NCI-H460 (cell line): ENCODE data around the genes OR4N2, OR4K5 and OR11H6.

DNA sequence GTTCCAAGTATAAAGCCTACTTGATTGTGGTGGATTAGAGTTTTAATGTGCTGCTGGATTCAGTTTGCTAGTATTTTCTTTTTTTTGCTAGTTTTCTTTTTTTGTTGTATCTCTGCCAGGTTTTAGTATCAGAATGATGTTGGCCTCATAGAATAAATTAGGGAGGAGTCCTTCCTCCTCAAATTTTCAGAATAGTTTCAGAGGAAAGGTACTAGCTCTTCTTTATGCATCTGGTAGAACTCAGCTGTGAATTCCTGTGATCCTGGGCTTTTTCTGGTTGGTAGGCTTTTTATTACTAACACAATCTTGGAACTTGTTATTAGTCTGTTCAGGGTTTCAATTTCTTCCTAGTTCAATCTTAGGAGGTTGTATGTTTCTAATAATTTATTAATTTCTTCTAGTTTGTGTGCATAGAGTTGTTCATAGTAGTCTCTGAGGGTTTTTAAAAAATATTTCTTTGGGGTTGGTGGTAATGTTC is at the start of gene OR4N2:
OR4N2 (plus strand) TSS at position 202 of the 478 bp plus-strand sequence.
RAMPAGE:
- cytosol, long total RNA: no peak
- long total RNA: no peak
- nucleus, long total RNA: no peak

RAMPAGE:
- cytosol, long total RNA: no peak
- long total RNA: no peak
- nucleus, long total RNA: no peak
These were observed at the start of gene OR4K5 for GRCh38 chr14:19920454-19920832. TSS of gene OR4K5 (plus strand) at chr14:19920607.

RAMPAGE:
- cytosol, long total RNA: no peak
- long total RNA: no peak
- nucleus, long total RNA: no peak
These were observed at the start of gene OR11H6 for GRCh38 chr14:20223549-20223785. TSS of gene OR11H6 (plus strand) at chr14:20223710.

RAMPAGE:
- cytosol, long total RNA: no peak
- long total RNA: no peak
- nucleus, long total RNA: no peak
These were observed 411 bp upstream of the TEP1 start for GRCh38 chr14:20413724-20414100.

DNA sequence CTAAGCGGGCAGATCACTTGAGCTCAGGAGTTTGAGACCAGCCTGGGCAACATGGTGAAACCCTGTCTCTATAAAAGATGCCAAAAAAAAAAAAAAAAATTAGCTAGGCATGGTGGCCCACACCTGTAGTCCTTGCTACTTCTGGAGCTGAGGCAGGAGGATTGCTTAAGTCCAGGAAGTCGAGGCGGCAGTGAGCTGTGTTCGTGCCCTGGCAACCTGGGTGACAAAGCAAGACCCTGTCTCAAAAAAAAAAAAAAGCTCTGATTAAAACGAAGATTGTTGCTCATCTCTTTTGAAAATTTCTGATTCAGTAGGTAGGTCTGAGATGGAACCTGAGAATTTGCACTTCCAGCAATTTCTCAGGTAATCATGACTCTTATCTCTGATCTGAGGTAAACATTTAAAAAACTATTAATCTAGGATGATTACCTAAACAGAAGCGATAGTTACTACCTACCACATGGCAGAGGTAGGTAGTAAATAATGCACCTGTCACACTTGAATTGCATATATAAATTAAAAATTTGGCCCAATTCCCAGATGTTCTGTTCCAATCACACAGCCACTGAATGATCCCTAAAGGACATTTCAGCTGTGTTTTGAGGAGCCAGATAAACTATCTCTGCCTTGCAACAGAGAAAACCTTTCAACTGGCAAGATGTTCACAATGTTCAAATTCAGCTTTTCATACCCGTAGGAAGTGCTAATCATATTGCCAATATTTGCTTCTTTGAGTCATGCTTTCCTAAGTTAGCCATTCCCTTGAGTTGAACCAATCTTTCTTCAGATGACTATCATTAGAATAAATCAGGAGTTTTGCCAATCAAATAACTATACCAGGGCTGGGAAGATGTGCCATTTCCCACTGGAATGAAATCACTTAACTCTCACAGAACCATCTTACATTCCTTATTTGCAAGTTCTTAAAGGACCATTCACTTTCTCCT is 4.2 kb upstream of the TEP1 start:
RAMPAGE:
- cytosol, long total RNA: no peak
- long total RNA: no peak
- nucleus, long total RNA: no peak

RAMPAGE:
- cytosol, long total RNA: no peak
- long total RNA: no peak
- nucleus, long total RNA: no peak
These were observed 18.6 kb downstream of the OR6S1 start for GRCh38 chr14:20622902-20623190.

RAMPAGE:
- cytosol, long total RNA: no peak
- long total RNA: no peak
- nucleus, long total RNA: no peak
These were observed 2.1 kb upstream of the ANG start for GRCh38 chr14:20686451-20686930.

GRCh38 chr14:20714587-20715404 is 26.2 kb downstream of the ANG start:
RAMPAGE:
- cytosol, long total RNA: no peak
- long total RNA: no peak
- nucleus, long total RNA: no peak

GRCh38 chr14:20781602-20782808 is 937 bp downstream of the RNASE6 start:
RAMPAGE:
- cytosol, long total RNA: no peak
- long total RNA: no peak
- nucleus, long total RNA: no peak

DNA sequence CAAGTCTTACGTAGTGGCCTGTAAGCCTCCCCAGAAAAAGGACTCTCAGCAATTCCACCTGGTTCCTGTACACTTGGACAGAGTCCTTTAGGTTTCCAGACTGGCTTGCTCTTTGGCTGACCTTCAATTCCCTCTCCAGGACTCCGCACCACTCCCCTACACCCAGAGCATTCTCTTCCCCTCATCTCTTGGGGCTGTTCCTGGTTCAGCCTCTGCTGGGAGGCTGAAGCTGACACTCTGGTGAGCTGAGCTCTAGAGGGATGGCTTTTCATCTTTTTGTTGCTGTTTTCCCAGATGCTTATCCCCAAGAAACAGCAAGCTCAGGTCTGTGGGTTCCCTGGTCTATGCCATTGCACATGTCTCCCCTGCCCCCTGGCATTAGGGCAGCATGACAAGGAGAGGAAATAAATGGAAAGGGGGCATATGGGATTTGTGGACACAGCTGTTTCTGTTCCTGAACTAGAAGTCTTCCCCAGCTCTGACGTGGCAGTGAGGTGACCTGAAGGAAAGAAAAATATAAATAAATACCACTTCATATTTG is 1.3 kb downstream of the RNASE7 start:
RAMPAGE:
- cytosol, long total RNA: no peak
- long total RNA: no peak
- nucleus, long total RNA: no peak

GRCh38 chr14:21092256-21093299 is 5.9 kb downstream of the ZNF219 start:
RAMPAGE:
- cytosol, long total RNA: no peak
- long total RNA: no peak
- nucleus, long total RNA: no peak

DNA sequence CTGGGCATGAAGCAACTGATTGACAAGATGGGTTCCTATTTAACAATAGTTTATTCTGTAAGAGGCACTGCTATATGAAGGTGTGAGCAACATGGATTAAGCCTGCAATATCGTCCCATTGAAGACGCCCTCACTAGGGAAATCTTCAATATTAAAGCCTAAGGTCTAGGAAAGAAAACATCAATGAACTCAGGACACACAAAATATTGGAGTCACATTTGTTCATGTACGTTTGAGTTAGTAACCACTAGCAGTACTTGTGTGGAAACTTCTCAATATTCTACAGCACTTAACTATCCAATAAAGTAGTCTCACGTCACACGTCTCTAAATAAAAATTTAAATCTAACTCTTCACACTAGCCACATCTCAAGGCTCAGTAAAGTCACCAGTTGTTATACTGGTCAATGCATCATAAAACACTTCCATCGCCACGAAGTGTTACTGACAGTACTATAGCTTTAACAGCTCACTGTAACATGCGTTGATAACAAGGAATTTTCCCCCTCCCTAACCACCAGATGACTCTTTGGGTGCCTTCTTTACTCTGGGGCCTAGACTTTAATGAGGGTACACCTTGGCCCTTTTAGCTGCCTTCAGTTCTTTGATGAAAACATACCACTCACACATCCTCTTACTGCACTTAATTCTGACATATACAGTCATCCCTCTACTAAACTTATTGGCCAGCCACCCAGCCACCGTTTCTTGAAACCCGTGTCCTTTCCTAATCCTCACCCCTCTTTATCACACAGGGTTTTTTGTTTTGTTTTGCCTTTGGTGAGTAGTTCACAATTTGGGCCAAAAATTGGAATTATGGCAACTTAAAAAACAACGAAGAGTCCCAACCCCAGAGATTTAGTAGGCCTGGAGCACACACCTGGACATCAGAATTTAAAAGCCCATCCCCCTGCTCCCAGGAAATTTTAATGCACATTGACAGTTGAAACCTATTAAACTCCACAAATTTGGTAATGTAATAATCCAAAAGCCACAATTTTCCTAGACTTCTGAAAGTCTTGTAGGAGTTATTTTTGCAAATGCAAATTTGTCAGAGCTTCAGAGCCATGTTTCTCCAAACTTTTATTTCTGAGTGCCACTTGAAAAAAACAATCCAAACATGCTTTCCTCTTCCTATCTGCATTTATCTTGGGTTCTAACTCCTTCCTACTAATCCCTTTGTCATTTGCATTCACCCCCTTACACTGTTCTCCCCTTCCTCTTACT is 50.3 kb upstream of the OR5AU1 start:
RAMPAGE:
- cytosol, long total RNA: no peak
- long total RNA: no peak
- nucleus, long total RNA: no peak

DNA sequence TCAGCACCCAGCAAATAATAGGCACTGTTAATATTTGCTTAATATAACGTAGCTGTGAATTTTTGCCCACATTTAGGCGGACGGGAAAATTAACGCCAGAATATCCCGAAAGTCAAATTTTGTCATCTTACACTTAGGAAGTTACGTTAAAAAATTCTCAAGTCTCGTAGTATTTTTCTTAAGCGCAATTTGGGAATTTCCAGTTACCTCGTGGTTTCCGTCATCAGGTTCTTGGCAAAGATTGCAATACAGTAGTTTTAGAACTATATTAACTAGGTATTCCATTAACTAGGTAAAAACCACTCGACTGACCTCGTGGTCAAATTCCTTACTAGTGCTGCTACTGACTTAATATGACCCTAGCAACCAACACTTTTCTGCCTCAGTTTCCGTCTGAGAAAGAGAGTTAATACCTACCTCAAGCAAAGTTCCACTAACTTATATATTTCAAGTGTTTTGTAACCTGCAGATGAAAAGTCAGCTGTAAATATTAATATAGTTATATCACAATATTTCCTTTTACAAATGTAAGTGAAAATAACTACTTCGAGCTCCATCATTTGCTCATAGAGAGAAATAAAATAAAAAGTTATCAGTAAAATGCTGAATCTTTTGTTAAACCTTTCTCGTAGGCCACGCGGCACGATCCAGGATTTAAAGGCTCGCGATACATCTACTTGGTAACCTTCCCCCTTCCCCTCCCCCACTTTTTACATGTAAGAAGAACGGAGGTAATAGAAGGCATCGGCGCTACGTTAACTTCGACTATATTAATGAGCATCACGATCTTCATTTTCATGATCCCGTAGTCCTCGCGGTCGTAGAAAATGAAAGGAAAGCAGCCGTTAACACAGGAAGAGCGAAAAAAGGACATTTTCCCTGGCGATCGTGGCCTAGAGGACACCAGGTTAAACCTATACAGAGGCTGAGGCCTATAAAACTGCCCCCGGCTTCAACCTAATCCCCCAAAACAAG is 749 bp downstream of the HNRNPC start:
RAMPAGE:
- cytosol, long total RNA: no peak
- long total RNA: no peak
- nucleus, long total RNA: no peak

GRCh38 chr14:21351181-21351891 is 32.5 kb downstream of the SUPT16H start:
RAMPAGE:
- cytosol, long total RNA: no peak
- long total RNA: no peak
- nucleus, long total RNA: no peak

GRCh38 chr14:21364688-21365259 is 19.0 kb downstream of the SUPT16H start:
RAMPAGE:
- cytosol, long total RNA: no peak
- long total RNA: no peak
- nucleus, long total RNA: no peak

RAMPAGE:
- cytosol, long total RNA: no peak
- long total RNA: no peak
- nucleus, long total RNA: no peak
These were observed 8.2 kb upstream of the SUPT16H start for GRCh38 chr14:21391961-21392528.

RAMPAGE:
- cytosol, long total RNA: no peak
- long total RNA: no peak
- nucleus, long total RNA: no peak
These were observed 26.0 kb upstream of the SUPT16H start for GRCh38 chr14:21409751-21410236.

DNA sequence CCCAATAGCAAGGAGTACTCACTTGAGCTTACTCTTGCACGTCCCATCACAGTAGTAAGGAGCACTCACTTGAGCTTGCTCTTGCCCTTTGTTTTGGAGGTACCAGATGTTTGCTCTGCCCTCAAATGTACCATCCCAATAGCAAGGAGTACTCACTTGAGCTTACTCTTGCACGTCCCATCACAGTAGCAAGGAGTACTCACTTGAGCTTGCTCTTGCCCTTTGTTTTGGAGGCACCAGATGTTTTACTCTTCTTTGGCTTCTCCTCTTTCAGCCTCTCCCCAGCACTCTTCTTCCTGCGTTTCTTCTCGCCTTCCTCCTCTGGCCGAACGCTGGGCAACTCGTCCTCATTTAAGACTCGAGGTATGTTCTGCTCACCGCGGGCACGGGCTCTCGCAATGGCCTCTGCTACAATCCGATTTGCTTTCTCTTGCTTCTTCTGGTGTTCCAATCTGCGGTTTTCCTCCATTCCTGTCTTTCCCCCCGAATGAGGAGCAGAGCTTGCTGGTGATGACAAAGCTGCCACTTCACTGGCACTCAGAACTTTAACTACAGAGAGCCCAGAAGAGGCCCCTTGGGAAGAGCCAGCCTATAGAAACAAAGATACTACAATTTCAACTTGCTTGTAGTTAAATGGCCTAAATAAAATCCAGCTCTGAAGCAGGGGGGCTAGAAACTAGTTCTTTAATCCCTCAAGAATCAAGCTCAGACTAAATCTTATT is 28.1 kb downstream of the CHD8 start:
RAMPAGE:
- cytosol, long total RNA: no peak
- long total RNA: no peak
- nucleus, long total RNA: no peak

DNA sequence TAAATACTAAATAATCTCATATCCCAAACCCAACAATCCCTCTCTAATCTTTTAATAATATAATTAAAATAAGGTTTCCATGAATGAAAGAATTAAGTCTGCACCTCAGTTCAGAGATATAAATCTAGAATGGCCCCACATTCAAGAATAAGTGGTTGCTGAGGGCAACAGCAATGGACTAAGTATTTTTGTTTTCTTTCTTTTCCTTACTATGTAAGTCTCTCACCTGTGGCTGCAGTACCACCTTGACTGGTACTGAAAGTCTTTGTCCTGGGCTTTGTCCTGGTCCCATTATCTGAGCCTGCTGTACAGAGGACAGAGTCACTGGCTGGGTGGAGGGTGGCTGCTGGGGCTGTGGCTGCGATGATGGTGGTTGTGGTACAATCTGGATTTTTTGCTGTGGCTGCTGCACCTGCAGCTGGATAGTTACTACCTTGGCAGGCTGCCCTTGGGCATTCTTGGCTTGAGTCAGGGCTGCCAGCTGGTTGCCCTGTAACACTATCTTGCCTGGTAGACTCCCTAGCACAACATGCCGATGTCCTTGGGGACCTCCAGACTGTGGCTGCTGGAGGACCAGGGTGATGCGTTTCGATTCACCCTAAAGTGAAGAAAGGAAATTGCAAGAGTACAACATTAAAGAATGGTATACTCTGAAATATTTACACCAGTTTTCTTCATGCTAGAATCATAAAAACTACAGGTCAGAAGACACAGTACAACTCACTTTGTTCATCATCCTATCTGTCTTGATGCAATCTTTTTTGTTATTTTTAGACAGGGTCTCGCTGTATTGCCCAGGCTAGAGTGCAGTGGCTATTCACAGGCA is 27.0 kb downstream of the CHD8 start:
RAMPAGE:
- cytosol, long total RNA: no peak
- long total RNA: no peak
- nucleus, long total RNA: no peak

RAMPAGE:
- cytosol, long total RNA: no peak
- long total RNA: no peak
- nucleus, long total RNA: no peak
These were observed 19.3 kb downstream of the CHD8 start for GRCh38 chr14:21436480-21437109.